Kidney (tissue), 2 donors: ENCODE data around the gene CST9L.

- PRO-cap = no peak
- RRBS = no CpG with 5 or more reads among the region's 9 CpGs
Observed at GRCh38 chr20:23435908-23436609, 3.4 kb upstream of the CSTL1 start.

DNA sequence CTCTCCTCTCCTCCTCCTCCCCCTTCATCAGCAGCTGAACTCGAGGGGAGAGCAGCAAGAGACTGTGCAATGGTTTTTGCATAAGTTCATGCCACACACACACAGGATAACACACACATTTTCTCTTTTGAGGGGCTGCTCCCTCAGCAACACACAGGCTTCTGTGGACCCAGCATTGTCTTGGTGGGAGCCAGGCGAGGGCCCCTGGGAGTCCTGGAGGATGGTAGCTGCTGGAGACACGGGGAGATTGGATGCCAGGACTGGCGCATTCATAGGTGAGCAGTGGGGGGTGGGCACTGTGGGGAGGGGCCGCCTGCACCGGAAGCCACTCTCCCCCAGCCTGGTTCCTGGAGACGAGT, 233 bp upstream of the CST11 start:
- PRO-cap = no peak
- RRBS = 83% methylated on average over 1 of the region's 7 CpGs

DNA sequence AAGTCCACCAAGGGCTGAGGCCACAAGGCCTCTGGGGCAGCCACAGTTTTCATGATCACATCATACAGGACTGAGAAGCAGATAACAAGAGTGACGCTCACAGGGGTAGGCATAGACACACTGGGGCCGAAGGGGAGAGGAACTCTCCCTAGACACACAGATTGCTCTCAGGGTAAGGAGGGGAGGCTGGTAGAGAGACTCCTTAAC, 224 bp downstream of the CST8 start:
- PRO-cap = no peak
- RRBS = no CpG with 5 or more reads among the region's 2 CpGs

- PRO-cap = no peak
- RRBS = no CpG with 5 or more reads among the region's 11 CpGs
Observed at GRCh38 chr20:23568352-23568948, at the start of gene CST9L. TSS of gene CST9L (minus strand) at chr20:23568484.

GRCh38 chr20:23634947-23635611, 2.7 kb downstream of the CST3 start:
- PRO-cap = unidirectional peak, plus-strand start at chr20:23635374
- RRBS = no CpG with 5 or more reads among the region's 10 CpGs

- PRO-cap = no peak
- RRBS = no CpG with 5 or more reads among the region's 8 CpGs
Observed at GRCh38 chr20:24502082-24502666, 32.7 kb downstream of the SYNDIG1 start.

- PRO-cap = no peak
- RRBS = 56% methylated on average over 1 of the region's 12 CpGs
Observed at GRCh38 chr20:24930144-24930860, 18.8 kb upstream of the CST7 start.

GRCh38 chr20:24949738-24950671, 936 bp downstream of the CST7 start:
- PRO-cap = no peak
- RRBS = 42% methylated on average over 1 of the region's 15 CpGs

GRCh38 chr20:25014632-25015288, 22.2 kb upstream of the APMAP start:
- PRO-cap = no peak
- RRBS = no CpG with 5 or more reads among the region's 12 CpGs

- PRO-cap = no peak
- RRBS = 60% methylated on average over 2 of the region's 15 CpGs
Observed at GRCh38 chr20:25019596-25020235, 27.2 kb upstream of the APMAP start.

DNA sequence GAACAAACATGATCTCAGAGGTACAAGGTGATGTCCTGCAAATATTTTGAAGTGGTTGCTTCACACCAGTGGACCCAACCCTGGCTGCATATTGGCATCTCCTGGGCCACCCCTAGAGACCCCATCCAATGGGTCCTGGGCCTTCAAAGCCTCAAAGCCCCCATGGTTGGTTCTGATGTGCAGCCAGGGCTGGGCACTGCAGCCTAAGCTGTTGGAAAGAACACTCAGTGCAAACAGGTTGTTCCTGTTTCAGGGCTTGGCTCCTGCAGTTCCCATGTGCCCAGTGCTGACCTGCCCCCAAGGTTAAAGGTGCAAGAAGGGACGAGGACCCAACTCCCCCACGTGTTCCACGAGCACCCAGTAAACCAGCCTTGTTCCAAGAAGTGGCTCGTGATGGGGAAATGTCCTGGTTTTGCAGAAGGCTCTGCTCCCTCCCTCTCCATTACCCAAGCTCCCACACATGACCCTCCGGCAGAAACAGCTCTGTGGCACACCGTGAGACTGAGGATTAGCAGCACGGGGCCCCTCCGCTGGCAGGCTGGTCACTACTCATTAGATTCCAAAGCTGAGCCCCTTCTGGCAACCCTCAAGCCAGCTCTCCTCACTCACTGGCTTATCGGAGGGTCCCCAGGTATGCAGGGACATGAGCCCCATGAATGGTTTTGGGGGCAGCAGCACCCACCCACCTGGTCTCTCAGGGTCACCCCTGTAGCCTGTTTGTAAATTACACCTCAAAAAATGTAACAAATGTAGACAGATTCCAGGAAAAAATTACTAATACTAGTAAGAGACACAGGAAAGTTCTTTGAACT, 9.4 kb downstream of the ACSS1 start:
- PRO-cap = no peak
- RRBS = no CpG with 5 or more reads among the region's 9 CpGs

DNA sequence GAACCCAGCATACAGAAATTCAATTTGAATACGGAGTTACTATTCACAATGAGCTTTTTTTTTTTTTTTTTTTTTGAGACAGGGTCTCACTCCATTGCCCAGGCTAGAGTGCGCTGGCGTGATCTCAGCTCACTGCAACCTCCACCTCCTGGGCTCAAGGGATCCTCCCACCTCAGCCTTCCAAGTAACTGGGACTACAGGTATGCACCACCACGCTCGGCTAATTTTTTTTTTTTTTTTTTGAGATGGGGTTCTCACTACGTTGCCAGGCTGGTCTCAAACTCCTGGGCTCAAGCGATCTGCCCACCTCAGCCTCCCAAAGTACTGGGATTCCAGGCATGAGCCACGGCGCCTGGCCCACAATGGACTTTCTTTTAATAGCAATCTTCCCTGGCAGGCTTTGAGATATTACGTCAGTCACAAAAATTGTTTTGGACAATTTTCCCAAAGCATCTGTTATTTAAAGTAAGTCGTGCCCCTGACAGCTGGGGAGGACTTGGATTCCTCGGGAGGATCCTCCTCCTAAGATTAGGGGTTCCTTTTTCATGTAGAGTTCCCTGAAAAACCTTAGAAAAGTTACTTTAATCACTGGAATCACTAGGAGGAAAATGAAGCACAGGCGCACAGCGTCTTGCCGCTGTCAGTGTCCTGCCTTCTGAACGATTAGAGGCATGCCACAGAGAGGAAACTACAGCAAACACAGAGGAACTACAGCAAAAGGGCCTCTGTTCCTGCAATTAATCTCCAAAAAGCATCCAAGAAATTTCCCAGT, 4.7 kb downstream of the ACSS1 start:
- PRO-cap = no peak
- RRBS = no CpG with 5 or more reads among the region's 16 CpGs

- PRO-cap = no peak
- RRBS = no CpG with 5 or more reads among the region's 28 CpGs
Observed at GRCh38 chr20:25281612-25282259, 33.9 kb downstream of the PYGB start.

- PRO-cap = no peak
- RRBS = no CpG with 5 or more reads among the region's 7 CpGs
Observed at GRCh38 chr20:25318545-25319046, 70.7 kb downstream of the PYGB start.

DNA sequence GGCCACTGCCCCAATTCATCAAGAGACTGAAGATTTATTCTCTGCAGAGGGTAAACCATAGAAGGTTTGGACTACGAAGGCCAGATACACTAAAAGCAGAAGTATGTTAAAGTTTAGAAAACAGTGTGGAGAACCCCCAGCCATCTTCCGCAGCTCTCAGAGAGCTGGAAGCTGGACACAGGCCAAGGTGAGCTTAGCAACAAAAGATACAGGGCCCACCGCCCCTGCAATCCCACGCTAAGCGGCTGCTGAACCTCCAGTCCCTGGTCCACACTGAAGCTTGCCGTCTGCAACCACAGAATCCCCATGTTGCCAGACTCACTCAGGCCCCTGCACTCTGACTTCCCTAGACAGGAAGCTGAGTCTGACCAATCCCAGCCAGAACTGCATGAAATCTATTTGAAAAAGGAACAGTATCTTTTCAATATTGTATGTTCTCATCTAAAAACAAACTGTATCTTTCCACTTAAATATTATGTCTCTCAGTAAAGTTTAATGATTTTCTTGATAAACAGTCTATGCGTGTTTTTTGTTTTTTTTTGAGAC, 29.7 kb downstream of the ABHD12 start:
- PRO-cap = no peak
- RRBS = no CpG with 5 or more reads among the region's 7 CpGs

- PRO-cap = no peak
- RRBS = no CpG with 5 or more reads among the region's 3 CpGs
Observed at GRCh38 chr20:25437083-25437549, 29.6 kb downstream of the GINS1 start.

- PRO-cap = no peak
- RRBS = no CpG with 5 or more reads among the region's 18 CpGs
Observed at GRCh38 chr20:25675431-25676454, 20.9 kb downstream of the ZNF337 start.

DNA sequence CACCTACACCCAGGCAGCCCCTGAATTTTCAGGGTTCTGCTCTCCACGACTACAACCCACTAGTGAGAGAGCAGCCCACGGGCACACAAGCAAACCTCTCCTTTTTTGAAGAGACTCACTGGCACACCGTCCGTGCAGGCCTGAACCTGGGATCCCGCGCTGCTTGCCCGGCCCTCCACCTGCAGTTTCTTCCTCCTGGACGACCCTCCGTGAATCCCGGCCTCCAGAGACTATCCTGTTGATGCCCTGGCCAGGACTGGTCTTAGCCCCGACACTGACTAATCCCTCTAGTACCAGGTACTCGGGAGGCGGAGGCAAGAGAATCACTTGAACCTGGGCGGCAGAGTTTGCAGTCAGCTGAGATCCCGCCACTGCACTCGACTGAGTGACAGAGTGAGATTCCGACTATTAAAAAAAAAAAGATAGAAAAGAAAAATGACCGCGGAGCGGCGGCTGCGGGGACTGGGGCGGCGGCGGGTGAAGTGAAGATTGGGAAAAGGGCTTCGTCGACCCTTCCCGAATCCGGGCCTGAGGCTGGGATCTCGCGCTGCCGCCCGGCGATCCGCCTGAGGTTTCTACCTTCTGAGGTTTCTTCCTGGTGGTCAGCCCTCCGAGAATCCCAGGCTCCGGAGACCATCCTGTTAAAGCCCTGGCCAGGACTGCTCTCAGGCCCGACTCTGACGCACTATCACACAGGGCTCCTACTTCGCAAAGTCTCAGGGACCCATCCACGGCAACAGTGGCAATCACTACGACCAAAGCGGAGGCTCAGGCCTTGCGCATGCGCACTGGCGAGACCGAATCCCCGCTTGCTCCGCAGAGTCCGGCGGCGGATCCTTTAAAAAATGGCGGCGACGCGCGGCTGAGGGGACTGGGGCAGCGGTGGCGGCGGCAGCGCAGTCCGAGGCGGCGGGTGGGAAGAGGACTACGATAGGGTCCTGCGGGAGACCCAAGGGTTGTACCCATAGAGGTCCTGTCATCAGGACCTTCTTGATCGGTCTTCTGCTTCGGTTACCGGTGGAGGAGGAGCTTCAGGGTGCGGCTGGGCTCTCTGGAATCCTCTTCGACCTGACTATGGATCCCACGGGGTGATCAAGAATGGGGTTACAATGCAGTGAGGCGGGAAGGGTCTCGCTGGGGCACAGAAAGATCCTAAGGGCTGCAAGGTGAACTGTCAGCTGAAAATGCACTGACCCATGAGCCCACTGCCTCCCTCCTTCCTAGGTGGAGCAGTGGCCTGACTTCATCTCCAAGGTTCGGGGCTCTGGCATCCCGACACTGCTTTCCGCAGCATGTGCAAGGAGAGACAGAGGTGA, 157.1 kb upstream of the ZNF337 start:
- PRO-cap = bidirectional peak, plus-strand start at position 819 of the sequence, minus-strand start at position 734 of the sequence
- RRBS = 0% methylated on average over 5 of the region's 77 CpGs

- PRO-cap = no peak
- RRBS = no CpG with 5 or more reads among the region's 21 CpGs
Observed at GRCh38 chr20:30500034-30500510, 757.4 kb upstream of the DEFB115 start.

- PRO-cap = no peak
- RRBS = no CpG with 5 or more reads among the region's 3 CpGs
Observed at GRCh38 chr20:30512675-30512930, 744.9 kb upstream of the DEFB115 start.